Measurements from ENCODE around the genes CWF19L1, NDUFB8, HIF1AN and TLX1.

DNA sequence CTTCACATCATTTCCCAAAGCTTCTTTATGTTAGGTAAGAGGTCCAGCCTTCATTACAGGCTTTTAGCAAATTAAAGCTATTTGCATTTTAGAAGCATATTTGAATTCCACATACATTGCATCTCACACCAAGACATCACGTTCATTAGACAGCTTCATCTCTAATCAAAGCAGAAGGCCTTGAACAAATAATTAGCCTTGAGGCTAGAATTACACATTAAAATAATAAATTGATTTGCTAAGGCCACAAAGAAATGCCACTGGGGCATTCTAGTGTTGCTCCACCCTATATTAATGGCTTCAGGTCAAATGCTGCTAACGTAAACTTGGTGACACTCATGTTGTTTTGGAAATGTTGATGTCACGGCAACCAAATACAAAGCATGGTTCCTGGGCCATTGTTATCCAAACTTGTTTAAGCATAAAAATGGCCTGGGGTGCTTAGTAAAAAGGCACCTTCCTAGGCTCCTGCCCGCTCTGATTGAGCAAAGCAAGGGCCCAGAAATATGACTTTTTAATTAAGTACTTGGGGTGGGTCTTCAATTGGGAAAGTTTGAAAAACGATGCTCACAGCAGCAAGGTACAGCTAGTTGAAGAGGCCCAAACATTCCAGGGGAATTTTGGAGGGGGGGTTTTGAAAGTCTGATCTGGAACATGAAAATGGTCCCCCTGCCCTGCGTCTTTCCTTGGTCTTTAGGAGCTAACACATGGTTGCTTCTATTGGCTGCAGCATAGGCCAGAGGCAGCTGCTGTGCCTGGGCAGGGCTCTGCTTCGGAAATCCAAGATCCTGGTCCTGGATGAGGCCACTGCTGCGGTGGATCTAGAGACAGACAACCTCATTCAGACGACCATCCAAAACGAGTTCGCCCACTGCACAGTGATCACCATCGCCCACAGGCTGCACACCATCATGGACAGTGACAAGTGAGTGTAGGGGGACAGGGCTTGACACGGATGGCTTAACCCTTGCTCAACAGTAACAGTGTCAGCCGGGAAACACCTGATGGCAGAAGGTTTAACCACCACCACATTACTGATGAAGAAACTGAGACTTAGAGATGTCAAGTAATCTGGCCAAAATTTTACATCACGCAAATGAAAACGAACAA lies 67.8 kb downstream of the ABCC2 start:
- PRO-cap, result no peak

GRCh38 chr10:99923418-99923831 lies 86.3 kb downstream of the DNMBP start:
- PRO-cap, result no peak

GRCh38 chr10:100267007-100268011 lies at the start of gene CWF19L1:
CWF19L1 (minus strand) TSS chr10:100267638.
- PRO-cap, result bidirectional peak, plus-strand start at chr10:100267753, minus-strand start at chr10:100267638

- PRO-cap, result no peak
These were observed 13.7 kb downstream of the SCD start for GRCh38 chr10:100360759-100361139.

GRCh38 chr10:100363016-100364185 lies 16.4 kb downstream of the SCD start:
- PRO-cap, result no peak

DNA sequence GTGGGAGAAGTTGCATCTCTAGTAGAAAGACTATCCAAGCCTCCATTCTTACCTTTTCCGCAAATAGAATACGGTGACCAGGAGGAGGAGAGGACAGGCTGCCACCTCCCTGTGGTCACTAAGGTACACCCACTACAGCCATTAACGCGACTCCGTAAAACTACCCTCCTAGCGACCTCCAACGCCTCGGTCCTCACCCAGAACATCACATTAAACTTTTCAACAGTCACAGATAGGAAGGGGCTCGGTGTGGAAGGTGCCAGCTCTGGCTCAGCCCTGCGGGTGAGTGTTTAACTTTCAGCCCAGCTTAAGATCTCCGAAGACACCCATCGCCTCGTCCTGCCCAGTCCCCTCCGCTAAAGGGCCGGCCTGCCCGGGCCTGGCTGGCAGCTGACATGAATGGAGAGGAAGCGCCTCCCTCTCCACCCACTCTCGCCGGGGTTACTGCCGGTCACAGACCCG lies 25.9 kb downstream of the SCD start:
- PRO-cap, result bidirectional peak, plus-strand start outside the sequence, minus-strand start at position 446 of the sequence

DNA sequence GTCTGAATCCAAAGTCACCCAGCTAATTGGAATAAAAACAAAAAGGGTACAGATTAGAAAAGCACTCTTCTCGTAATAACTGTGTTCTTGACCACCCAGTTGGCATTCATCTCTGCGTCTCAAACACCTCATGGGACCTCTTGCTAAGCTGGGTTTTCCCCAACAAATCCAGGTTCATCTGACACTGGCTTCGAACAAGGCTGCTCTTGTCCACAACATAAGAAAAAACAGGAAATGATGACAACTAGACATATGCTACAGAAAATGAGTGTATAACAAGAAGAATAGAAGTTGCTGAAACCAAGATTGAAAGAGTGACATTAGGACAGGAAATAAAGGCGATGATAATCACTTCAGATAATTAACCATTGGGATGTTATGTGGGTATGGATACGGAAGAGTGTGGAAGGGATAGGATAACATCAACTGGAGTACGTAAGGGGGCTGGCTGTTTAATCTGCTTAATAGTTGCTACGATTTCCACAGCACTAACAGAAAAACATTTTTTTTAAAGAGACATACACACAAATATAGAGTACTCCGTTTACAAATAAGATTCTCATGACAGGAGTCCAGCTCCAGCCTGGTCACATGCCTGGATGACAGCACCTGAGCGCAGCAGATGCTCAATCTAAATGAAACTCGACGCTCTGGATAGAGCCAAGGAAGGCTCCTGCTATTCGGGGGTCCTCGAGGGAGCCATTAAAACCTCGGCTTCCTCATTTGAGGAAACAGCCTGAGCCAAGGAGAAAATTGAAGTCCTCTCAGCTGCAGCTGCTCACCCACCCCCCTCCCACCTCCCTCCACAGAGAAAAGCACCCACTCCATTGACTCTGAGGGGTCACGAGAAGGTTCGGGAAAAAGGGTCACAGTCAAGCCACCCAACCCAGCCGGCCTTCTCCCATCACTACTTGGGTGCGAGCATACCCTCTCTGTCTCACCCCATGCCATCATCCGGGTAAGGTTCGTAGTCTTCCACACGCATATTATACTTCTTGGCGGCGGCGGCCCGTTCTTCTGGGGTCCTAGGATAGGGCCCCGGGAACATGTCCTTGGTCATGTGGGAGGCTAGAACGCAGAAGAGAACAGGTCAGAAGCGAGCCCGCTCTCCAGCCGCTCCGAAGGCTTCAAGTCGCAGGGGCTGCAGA lies 858 bp downstream of the NDUFB8 start:
- PRO-cap, result no peak

DNA sequence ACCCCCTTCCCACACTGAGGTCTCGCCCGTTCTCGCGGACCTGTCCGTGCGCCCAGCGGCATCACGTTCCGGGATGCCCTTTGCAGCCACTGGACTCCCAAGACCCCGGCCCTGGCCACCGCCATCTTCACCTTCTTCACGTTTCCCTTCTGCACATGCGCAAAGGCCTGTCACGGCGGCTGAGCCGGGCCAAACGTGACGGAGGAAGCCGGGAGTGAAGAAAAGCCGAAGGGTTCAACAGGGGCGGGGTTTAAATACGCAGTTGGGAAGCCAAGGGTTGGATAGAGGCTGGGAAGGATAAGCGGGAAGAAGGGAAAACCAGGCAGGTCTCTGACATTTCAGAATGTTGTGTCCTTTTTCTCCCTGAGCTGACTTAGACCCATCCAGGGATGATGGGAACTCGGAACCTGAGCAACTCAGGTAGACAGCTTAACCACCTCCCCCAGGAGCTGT lies at the start of gene NDUFB8:
Gene NDUFB8 (minus strand): TSS at position 145 of the 453 bp plus-strand sequence.
- PRO-cap, result bidirectional peak, plus-strand start at position 261 of the sequence, minus-strand start at position 144 of the sequence

GRCh38 chr10:100535597-100536825 lies at the start of gene HIF1AN:
HIF1AN (plus strand) TSS chr10:100535943.
- PRO-cap, result bidirectional peak, plus-strand start at chr10:100535943, minus-strand start at chr10:100535752

DNA sequence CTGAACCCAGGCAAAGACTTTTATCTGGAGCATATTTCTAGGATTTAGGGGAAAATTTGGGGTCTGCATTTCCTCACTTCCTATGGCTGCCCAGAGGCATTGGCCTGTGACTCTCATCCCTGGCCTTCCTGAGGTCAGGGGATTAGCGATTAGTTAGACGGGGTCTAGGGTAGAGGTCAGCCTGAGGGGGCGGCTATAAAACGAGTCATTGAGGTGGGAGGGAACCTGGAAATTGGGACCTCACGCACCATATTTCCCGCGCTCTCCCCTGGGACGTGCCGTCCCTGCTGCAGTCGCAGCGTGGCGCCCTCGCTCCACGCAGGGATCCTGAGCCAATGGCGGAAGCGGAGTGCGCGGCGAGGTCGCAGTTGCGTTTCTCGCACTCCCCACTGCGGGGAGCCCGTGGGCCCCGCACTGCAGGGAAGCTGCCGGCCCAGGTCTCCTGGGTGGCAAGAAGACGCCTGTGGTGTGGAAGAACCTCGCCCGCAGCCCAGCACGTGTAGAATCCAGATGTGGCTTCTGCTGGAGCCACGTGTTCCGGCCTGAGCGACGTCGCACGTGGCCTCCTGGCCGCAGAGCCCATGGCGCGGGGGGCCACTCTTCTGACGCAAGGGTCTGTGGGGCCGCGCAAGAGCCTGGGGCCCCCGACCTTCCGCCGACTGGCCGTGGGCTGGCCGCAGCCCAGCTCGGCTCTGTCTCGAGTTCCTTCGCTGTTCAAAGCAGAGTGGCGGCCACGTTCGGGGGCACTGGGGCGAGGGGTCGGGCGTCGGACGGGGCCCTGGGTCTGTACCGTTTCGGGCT lies 26.3 kb downstream of the HIF1AN start:
- PRO-cap, result no peak

- PRO-cap, result no peak
These were observed 596 bp downstream of the PAX2 start for GRCh38 chr10:100745966-100746389.

DNA sequence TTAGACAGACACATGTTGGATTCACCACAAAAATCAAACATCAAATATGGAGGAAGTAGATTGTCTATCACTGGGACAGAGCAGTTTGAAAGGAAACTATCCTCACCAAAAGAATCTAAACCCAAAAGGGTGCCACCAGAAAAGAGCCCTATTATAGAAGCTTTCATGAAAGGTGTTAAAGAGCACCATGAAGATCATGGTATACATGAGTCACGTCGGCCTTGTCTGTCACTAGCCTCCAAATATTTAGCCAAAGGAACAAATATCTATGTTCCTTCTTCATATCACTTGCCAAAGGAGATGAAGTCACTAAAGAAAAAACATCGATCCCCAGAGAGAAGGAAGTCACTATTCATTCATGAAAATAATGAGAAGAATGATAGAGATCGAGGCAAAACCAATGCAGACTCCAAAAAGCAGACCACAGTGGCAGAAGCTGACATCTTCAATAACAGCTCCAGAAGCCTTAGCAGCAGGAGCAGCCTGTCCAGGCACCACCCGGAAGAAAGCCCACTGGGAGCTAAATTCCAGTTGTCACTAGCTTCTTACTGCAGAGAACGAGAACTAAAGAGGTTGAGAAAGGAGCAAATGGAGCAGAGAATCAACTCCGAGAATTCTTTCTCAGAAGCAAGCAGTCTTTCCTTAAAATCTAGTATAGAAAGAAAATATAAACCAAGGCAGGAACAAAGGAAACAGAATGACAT lies 4.0 kb downstream of the SLF2 start:
- PRO-cap, result no peak

- PRO-cap, result no peak
These were observed 12.4 kb downstream of the SFXN3 start for GRCh38 chr10:101043457-101043825.

- PRO-cap, result bidirectional peak, plus-strand start at chr10:101066383, minus-strand start at chr10:101066246
These were observed 4.3 kb downstream of the KAZALD1 start for GRCh38 chr10:101066038-101066526.

GRCh38 chr10:101071283-101071857 lies 9.6 kb downstream of the KAZALD1 start:
- PRO-cap, result no peak

DNA sequence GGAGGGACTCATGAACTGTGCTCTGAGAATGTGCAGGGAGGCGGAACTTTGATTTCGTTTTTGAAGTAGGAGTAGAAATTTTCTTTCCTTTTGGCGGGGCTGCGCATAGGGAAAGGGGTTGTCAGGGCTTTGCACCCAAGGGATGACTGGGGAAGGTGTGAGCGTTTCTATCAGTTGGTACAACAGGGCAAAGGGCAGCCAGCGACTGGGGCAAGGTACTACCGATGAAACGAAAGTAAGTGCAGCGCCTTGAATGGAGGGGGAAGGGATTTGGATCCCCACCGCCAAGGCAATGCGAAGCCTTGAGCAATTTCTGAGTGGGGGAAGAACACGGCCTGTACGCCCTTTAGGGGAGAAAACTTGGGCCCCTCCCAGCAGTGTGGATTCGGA lies 10.3 kb upstream of the TLX1 start:
- PRO-cap, result no peak

- PRO-cap, result unidirectional peak, minus-strand start at chr10:101121473
These were observed 9.7 kb upstream of the TLX1 start for GRCh38 chr10:101121328-101121910.

DNA sequence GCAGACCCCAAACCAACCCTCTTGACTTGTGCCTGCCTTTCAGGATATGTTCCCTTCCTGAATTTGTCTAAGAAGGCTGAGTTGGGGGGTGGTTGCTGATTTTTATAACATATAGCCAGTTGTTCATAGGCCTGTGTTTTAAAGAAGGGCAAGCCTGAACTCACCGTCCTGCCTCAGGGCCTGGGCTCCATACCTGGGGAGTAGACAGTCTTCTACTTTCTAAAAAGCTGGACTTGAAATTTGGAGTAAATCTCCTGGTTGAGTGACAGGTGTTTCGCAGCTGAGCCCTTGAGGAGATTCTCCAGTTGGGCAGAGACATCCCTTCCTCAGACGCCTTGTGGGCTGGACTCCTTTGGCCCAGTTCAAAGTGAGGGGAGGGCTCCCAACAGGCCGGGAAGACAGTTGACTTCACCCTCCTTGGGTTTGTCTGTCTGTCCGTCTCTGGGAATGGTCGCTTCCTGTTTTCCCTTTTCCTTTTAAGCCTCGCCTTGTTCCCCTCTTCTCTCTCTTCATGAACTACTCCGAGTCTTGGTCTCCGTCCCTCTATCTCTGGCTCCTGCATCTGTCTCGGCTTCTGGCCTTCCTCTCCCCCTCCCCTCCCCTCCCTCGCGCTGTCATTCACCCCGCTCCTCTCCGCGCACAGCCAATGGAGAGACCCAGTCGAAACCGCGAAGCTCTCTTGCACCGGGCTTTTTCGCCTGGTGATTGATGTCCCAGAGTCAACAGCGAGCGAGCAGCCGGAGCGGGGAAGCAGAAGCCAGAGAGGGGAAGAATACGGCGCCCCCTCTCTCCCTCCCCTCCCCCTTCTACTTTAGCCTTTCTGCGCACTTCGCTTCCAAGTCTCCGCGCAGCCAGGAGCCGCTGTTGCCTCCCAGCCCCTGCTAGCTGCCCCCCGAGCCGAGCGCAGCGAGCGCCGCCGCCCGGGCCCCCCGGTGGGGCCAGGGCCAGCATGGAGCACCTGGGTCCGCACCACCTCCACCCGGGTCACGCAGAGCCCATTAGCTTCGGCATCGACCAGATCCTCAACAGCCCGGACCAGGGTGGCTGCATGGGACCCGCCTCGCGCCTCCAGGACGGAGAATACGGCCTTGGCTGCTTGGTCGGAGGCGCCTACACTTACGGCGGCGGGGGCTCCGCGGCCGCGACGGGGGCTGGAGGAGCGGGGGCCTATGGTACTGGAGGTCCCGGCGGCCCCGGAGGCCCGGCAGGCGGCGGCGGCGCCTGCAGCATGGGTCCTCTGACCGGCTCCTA lies at the start of gene TLX1:
Gene TLX1 (plus strand): TSS at position 708 of the 1,251 bp plus-strand sequence.
- PRO-cap, result no peak

DNA sequence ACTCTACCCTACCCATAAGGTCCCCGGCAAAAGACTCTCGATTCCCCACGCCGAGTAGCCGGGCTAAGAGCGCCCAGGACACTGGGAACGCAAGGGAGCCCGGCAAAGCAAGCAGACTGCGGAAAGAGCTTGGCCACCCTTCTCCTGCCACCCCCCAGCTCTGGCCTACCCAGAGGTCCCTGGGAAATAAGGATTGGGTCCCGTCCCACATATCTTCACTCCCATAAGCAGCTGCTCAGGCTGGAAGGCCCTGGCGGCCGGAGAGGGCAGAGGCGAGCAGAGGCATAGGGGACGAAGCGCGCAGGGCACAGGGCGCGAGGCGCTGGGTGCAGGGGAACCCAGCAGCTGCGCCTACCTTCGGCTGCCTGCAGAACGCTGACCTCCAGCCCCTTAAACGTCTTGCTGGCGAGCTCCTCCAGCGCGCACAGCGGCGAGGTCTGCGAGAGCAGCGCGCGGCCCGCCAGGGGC lies 1.1 kb downstream of the LBX1 start:
- PRO-cap, result no peak

- PRO-cap, result no peak
These were observed 102.1 kb downstream of the POLL start for GRCh38 chr10:101485644-101486624.

Measured in Calu3 (cell line).